Measurements from ENCODE around the genes PDGFRB, CAMK2A, ARSI and RPS14.

GRCh38 chr5:150137135-150137807 lies 18.4 kb downstream of the PDGFRB start:
- PRO-cap, 2 experiments, result peak in 1 of 2 experiments; most common plus-strand start chr5:150137549 (in 1); most common minus-strand start chr5:150137425 (in 1)

DNA sequence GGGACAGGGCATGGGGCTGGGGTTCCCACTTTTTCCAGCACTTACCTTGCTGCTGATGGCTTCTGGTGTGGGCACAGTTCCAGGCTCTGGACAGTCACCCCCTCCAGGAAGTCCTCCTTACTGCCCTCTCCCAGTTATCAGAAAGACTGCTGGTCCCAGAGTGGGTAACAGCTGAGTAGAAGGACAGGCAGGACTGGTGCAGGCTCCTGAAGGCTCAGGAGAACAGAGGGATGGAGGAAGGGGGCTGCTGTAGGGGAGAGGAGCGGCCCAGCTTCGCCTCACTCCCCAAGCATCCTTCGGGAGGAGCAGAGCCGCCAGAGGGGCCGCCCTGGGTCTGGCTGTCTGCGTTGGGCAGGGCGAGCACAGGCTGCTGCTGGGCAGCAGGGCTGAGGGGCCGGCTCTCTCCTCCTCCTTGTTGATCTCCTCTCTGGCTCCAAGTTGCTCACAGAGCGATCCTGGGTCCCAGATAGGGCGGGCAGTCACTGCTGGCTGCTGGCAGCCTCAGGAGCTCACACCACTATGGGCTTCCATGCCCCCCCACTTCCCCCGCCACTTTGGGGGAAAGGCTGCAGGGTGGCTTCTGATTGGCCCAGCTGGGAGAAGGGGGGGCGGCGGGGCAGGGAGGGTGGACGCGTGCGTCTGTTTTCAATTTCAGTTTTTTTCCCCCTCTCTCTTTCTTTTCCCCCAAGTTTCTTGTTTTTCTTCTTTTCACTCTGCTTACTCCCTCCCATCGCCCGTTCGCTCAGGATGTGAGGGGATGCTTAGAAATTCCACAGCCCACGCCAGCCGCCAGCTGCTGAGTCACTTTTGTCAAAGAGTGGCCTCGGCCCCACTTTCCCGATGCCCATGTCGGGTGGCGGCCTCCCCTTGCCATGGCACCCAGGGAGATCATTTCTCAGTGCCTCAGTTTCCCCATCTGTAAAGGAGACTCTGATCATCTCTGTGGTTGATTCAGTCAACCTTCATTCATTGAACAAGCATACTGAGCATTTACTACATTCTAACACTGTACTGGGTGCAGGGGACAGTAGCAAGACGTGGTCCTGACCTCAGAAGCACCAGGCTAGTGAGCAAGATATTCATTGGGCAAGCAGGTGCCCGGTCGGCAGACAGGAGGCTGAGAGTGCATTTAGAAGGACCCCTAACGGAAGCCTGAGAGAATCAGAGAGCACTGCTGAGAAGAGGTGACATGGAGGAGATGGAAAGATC lies at the start of gene PDGFRB:
PDGFRB (minus strand) TSS at position 494 of the 1,209 bp plus-strand sequence.
- PRO-cap, 2 experiments, result peak in 1 of 2 experiments; most common minus-strand start position 429 of the sequence (in 1)

- PRO-cap, 2 experiments, result no peak in any of the 2 experiments
Measured at GRCh38 chr5:150289571-150290171, at the start of gene CAMK2A. Gene CAMK2A, minus strand, starts transcription at chr5:150289773.

DNA sequence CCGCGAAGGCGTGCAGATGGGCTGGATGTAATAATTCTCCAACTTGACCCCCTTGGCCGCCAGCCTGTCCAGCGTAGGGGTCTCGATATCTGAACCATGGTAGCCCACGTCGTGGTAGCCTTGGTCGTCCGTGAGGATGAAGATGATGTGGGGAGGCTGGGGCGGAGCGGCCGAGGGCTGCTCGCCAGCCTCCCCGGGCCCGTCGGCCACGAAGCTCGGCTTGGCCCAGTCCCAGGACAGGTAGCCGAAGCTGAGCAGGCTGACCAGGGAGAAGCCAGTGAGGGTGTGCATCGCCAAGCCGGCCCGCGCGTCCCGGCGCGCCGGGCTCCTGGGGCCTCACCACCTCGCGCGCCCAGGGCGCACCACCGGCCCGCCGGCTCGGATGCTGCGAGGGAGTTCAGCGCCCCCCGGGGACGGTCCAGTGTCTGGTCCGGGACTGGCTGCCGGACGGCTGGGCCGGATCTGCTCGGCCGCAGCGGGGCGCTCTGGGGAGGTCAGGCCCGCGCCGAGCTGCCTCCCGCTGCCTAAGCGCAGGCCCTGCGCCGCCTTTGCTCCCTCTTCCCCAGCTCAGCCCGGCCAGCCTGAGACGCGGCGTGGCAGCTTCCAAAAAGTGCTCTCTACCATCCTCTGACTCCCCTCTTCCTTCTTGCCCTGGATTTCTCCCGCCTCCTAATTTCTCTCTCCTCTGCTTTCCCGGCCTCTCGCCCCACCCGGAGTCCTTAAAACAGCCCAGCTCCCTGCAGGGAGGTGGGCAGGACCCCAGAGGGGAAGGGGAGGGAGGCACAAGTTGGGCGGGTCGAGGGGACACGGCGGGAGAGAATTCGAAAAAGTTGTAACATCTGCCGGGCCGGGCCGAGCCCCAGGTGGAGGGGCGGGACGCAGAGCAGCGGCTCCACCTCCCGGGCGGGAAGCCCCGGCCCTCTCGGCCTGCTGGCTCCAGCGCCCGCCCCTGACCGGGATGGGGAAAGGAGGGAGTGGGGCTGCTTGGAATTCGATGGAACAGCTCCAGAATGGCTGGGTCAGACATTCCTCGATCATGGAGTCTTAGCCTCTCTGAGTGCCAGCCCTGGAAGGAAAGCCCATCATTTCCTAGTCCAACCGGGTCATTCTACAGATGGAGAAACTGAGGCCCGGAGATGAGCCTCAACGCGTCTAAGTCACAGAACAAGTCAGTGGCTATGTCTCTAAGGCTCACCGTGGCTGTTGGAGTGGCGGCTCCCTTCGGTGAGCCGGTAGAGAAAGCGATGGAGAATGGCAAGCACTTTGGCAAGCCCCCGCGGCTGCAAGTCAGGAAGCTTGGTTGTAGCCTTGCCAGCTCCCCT lies at the start of gene ARSI:
ARSI (minus strand) TSS at position 823 of the 1,322 bp plus-strand sequence.
- PRO-cap, 2 experiments, result peak in 2 of 2 experiments; most common plus-strand start position 585 of the sequence (in 1); most common minus-strand start position 550 of the sequence (in 1)

DNA sequence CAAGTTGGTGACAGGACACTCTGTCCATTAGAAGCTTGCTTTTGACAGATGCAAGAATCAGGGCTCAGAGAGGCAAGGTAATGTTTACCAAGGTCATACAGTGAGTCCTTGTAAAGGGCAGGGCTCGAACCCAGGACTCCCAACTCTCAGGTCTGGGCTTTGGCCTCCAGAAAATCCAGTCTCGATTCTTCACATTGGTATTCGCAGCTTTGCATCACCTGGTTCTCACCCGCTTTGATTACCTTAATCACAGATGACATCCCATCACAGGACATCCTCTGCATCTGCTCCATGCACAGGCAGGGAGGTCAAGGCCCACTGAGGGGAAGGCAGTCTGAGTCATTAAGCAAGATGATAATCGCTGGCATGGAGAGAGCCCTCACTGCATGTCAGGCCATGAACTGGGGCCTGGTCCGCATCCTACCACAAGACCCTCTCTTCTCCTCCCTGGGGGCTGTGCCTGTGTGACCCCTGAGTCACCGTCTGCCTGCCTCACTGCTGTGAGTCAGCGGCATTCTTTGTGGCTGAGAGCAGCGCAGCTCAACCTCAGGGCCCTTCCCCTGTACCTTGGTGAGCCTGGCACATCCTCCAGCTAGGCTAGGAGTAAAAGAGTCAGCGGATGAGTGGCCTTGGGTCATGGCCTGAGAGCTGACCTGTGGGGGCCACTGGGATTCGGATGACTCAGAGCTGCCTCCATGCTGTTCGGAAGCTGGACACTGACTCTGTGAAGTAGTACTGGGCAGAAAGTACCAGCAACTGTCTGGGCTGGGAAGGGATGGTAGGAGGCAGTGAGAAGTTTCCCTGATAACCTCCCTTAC lies 14.3 kb upstream of the ARSI start:
- PRO-cap, 2 experiments, result no peak in any of the 2 experiments

DNA sequence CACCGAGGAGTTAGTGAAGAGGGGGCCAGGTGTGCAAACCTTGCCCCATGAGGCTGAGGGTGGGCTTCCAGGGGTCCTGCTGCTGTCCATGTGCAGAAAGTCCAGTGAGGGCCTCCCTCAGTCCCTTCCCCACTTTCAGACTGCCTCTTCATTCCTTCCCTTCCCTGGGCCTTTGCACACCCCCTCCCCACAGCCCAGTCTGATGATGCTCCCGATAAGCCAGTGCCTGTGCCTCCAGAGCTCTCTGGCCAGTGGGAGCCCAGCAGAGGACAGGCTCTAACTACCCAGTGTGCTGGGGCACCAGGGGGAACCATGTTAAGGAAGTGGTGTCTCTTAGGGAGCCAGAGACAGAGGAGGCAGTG lies 16.1 kb downstream of the TCOF1 start:
- PRO-cap, 2 experiments, result no peak in any of the 2 experiments

DNA sequence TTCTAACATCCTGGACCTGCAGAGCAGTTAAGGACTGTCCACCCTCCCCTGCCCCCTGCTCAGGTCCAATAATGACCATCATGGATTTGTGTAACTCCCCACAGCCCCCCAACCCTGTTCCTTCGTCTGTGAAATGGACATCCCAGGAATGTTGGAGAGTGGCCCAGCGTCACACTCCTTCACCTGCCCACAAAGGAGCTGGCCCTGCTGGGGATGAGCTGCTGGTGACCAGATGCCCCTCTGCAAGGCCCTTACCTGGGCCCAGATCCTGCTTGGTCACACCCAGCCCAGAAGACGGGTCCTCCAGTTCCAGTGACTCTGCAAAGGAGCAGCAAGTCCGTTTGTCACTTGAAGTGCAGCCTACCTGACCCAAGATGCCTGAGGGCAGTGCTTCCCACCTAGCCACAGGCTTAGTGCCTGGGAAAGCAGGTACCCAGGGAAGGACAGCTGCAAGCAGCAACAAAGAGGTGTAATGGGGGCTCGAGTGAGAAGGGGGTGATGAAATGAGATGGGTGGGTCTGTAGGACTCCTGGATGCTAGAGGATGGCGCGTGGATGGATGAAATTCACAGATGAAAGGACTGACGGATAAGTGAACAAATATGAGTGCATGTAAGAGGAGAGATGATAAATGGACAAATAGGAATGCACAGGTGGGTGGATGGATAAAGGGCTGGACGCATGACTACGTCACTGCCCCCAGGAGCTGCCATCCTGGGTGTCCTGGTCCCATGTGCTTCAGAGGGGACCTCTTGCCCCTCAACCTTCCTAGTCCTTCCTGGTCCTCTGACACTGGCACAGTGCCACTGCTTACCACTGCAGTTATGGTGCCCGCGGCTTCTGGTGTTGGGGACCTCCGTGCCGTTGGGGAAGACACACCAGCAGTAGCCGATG lies 10.2 kb downstream of the CD74 start:
- PRO-cap, 2 experiments, result no peak in any of the 2 experiments

- PRO-cap, 2 experiments, result peak in 2 of 2 experiments; most common plus-strand start chr5:150449795 (in 1); most common minus-strand start chr5:150449737 (in 2)
Measured at GRCh38 chr5:150449597-150450382, at the start of gene RPS14. Gene RPS14, minus strand, starts transcription at chr5:150449739.

DNA sequence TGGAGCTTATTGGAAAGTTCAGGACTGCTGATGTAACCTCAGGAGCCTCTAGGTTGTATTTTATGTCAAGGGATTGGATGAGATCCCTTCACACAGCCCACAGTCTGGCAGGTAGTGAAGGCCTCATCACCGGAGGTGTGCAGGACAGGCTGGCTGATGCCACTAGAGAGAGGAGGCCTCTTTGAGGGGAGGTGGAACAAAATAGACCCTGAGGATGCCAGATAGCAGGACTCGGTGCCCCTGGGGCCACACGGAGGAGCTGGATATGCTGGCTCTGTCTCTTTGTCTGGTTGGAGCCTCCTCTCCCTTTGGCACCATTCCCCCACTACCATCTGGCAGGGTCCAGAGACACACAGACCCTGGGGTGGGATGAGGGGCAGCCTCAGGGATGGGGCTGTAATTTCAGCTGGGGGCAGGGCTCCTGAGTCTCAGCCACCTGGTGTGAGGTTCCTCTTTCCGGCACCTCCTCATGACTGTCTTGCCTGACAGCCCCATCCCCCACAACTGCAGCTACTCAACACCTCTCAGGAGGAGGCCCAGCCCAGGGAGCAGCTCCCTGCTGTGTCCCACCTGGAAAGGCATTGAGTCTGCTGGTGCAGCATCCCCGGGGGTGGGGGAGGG lies 11.5 kb upstream of the RPS14 start:
- PRO-cap, 2 experiments, result no peak in any of the 2 experiments

DNA sequence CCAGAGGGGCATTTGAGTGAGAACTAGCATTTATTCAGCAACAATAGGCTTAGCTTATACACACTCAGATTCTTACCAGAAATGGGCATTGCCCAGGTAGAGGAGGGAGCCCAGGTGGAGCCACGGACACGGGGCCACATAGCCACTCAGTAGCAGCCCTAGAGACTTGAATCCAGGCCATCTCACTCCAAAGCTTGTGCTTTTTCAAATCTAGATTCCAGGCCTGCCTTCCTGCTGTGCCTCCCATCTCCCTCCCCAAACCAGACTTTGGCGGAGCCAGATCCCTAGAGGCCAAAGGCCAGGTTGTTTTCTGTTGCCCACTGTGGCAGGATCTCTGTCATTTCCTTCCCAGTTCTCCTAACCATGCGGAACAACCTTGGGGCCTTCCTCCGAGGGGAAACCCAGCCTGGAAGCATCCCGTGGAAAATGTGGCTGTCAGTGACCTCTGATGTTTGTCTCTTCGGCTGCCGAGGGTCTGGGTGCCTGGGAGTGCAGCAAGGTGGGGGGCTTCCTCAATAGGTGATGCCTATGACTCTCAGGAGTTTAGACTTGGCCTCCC lies 16.4 kb upstream of the RPS14 start:
- PRO-cap, 2 experiments, result no peak in any of the 2 experiments

DNA sequence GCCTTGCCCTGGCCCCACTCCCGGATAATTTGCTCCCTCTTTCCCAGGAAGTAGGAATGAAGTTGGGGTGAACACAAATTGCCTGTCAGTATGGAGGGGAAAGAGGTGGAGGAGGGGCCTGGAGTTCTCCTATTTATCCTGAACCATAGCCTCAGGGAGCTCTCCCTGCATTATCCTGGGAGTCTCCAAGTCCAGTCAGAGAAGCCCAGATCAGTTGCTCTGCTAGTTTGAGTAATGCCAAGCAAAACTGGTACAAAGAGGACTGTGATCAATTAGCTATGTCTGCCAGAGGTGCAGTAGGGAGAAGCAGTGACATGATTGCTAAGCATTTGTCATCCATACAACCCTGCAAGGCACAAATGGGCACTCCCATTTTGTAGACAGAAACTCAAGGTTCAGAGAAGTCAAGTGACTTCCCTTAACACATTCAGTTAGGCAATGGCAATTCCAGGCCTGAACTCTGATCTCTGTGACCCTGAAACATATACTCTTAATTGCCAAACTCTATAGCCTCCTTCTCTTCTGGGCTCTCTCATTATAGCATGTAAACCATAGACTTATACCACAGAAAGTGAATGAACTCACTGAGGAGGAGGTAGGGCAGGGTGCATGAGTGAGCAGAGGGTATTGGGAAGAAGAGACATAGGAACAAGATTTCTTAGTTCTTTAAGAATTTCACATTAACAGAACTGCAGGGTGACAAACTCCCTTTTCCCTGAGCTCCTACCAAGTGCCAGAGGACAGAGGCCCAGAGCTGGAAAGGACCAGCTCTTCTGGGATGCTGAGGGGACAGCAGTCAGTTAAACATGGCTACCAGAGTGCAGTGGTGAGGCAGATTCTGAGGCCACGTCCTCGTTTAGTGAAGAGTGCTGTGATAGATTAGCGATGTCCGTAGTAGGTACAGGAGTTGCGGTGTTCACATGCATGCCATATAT lies 34.1 kb downstream of the NDST1 start:
- PRO-cap, 2 experiments, result no peak in any of the 2 experiments

DNA sequence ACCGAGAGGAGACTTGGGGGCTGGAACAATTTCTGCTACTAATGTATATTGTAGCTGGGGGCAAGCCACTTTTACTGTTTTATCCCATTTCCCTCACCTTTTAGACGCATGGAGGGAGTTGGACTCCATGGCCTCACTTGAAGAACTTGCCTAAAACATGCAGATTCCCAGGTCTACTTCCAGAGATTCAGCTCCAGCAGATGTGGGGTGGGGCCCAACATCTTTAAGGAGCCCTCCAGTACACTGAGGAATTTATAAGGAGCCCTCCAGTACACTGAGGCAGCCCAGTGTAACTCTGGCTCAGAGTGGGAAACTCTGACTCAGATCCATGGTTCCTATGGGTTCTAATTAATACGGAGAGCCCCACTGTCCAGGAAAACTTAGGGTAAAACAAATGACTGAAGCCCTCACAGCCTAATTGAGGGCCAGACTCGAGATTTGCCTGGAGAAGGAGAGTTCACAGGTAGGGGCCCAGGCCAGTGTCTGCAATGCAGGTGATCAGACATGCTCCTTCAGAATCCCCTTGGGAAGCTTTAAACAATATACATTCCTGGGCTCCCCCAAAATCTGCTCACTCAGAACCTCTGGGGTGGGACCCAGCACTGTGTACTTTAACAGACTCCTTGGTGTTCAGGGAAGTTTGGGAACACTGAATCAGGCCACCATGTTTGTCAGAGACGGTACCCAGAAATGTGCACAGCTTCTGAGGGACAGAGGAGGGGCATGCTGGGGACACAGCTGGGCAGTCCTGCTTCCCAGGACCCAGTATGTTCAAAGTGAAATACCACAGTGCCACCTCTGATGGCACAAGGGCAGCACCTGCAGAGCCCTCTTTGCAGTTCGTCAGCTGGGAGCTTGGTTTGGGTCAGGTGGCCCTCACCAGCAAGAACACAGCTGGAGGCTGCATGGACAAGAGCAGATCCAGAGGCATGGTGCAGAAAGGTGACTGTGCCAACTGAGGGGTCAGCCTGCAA lies 50.9 kb downstream of the NDST1 start:
- PRO-cap, 2 experiments, result no peak in any of the 2 experiments

GRCh38 chr5:150603993-150604421 lies 36.5 kb upstream of the SYNPO start:
- PRO-cap, 2 experiments, result no peak in any of the 2 experiments

DNA sequence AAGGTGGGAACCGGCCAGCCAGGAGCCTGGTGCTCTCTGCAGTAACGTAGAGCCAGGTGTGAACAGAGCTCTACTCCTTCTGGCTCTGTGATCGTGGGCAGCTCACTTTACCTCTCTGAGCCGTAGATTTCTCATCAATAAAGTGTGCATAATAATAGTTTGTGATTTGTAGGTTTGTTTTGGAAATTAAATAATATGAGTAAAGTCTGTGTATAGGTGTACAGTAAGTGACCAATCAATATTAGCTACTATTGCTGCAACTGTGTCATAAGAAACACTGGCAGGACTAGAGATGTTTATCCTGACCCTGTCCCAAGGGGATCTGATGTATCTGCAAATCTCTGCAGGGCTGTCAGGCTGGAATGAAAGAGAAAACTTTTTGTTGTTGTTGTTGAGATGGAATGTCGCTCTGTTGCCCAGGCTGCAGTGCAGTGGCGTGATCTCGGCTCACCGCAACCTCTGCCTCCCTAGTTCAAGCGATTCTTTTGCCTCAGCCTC lies 2.7 kb downstream of the SYNPO start:
- PRO-cap, 2 experiments, result no peak in any of the 2 experiments

DNA sequence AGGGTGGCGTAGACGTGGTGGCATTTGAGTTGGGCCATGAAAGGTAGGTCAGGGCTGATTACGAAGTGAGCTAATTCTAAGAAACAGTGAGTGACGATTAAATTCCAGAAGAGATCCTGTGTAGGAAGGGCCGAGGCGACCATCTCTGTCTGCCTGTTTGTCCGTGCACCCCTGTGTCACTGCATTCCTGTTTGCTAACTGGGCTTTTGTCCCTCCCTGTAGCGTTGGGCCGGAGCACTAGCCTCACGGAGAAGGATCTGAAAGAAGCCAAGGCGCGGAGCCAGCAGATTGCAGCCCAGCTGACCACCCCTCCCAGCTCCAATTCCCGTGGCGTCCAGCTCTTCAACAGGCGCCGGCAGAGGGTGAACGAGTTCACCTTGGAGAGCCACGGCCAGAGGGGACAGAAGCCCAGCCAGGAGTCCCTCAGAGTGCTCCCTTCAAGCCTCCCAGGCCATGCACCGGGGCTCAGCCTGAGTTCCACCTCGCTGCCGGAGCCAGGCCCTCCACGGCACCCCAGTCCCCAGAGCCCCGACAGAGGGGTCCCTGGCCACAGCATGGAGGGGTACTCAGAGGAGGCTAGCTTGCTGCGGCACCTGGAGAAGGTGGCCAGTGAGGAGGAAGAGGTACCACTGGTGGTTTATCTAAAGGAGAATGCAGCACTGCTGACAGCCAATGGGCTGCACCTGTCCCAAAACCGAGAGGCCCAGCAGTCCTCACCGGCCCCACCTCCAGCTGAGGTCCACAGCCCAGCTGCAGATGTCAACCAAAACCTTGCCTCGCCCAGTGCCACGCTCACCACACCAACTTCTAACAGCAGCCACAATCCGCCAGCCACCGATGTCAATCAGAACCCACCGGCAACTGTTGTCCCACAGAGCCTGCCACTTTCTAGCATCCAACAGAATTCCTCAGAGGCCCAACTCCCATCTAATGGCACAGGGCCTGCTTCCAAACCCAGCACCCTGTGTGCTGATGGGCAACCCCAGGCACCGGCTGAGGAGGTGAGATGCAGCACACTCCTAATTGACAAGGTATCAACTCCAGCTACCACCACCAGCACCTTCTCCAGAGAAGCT lies 7.6 kb downstream of the SYNPO start:
- PRO-cap, 2 experiments, result no peak in any of the 2 experiments

- PRO-cap, 2 experiments, result no peak in any of the 2 experiments
Measured at GRCh38 chr5:150652009-150652339, 9.1 kb upstream of the MYOZ3 start.

DNA sequence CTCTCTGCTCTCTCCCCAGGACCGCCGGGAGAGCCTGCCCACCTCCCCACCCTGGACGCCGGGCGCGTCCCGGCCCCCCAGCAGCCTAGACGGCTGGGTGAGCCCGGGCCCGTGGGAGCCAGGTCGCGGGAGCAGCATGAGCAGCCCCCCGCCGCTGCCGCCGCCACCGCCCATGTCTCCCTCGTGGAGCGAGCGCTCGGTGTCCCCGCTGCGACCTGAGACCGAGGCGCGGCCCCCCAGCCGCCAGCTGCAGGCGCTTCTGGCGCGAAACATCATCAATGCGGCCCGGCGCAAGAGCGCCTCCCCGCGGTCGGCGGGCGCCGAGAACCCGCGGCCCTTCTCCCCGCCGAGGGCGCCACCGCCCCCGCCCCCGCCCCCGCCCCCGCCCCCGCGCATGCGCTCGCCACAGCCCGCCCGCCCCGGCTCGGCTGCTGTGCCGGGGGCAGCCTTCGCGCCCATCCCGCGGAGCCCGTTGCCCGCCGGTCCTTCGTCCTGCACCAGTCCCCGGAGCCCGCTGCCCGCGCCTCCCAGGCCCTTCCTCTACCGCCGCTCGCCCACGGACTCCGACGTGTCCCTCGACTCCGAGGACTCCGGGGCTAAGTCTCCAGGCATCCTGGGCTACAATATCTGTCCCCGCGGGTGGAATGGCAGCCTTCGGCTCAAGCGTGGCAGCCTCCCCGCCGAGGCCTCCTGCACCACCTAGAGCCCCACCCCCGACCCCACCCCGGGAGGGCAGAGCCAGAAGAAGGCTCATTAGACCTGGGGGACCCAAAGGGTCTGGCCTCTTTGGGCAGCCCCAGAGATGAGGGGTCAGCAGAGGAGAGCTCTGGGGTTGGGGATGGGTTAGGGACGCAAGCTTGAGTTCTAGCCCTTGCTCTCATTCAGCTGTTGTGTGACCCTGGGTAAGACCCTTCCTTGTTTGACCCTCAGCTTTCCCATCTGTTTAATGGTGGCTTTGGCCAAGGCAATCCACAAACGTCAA lies 4.4 kb upstream of the MYOZ3 start:
- PRO-cap, 2 experiments, result peak in 1 of 2 experiments; most common plus-strand start position 458 of the sequence (in 1); most common minus-strand start position 223 of the sequence (in 1)

- PRO-cap, 2 experiments, result no peak in any of the 2 experiments
Measured at GRCh38 chr5:150729444-150730015, 28.7 kb upstream of the RBM22 start.

DNA sequence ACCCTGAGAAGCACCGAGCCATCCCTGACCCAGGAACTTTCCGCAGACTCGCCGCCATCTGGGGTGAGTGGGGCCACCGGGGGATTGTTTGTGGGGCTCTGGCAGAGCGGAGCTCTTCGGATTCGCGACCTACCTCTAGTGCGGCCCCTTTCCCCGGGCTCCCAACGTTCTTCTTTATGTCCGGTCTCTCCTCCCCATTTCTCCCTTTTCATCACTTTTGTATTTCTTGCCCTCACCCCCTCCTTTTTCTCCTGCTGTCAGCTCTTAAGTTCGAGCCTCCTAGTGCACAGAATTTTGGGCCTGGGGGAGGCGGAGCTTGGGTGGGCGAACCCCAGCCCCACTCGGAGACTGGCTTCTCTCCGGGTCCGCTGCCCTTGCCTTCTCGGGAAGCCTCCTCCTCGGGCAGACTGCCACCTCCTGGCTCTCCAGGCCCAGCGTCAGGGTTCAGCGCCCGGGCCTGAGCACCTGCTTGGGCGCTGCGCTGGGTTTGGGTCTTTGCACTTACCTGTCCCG lies 409 bp downstream of the SMIM3 start:
- PRO-cap, 2 experiments, result no peak in any of the 2 experiments

DNA sequence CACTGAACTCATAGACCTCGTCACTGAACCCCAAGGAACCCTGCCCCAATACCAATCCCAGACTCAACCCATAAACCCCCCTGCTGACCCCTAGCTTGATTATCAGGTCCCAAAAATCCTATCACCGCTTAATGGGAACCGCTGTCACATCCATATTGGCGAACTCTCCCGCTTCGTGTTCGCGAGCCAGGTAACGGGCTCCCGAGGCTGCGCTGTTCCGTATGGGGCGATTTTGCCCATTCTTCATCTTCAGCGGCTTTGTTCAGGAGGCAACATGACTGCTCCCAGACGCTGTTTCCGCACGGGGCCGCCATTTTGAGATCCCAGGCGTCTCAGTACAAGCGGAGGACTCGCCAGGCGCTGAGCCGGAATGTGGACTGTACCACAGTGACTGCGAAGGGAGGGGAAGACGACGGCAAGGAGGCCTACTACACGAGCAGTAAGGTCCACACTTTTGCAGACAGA lies 41.5 kb upstream of the ZNF300 start:
- PRO-cap, 2 experiments, result peak in 1 of 2 experiments; most common minus-strand start position 317 of the sequence (in 1)

All from Metastatic Liver Carcinoma in the Lung (tissue), 2 donors.